ENCODE measurements around a stretch of chr2.

- PRO-cap, 7 experiments, result no peak in any of the 7 experiments
These were observed 108.4 kb upstream of the PELI1 start for GRCh38 chr2:64252608-64253046.

DNA sequence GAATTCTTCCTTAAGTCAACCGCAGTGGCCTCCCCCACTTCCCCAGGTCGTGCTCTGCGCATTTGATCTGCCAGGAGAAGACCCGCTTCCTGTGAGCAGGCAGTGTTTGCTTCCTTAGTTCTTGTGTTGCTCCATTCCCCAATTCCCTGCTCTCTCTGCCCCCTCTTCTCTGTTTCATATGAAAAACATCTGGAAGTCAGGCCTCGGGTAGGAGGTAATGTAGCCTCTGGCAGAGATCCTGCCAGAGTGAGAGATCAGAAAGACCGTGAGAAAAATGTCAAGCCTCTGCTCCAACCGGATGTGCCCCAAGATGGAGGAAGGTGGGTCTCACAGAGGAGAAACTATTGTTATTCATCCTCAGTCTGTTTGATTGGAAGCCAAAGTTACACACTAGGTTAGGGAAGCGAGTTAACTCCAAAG is 144.3 kb upstream of the PELI1 start:
- PRO-cap, 7 experiments, result no peak in any of the 7 experiments

DNA sequence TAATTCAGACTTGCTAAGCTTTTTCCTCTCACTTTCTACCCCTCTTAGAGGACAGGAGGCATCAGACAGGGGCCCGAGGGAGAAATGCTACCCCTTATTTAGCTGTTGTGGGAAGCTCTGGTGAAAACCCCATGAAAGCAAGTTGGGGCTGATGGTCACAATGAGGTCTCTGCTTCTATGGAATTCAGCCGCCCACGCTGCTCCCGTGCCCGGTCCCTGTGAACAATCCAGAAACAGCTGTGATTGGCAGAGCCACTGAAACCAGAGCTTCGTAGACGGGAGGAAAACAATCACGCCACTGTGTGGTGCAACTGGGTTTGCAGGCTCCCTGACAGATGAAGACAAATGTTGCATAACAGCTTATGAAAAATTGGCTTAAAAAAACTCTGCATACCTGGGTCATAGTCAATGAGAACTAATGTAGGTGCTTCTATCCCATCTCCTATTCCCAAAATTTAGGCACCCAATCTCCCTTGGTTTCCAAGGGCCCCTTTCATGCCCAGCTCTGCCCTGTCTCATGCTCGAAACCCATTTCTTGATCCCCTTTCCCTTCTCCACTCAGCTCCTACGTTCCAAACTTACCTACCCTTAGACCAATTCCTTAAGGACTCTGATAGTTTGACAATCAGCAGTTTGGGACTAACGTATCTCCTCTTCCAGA is 141.6 kb upstream of the LGALSL start:
- PRO-cap, 7 experiments, result no peak in any of the 7 experiments

DNA sequence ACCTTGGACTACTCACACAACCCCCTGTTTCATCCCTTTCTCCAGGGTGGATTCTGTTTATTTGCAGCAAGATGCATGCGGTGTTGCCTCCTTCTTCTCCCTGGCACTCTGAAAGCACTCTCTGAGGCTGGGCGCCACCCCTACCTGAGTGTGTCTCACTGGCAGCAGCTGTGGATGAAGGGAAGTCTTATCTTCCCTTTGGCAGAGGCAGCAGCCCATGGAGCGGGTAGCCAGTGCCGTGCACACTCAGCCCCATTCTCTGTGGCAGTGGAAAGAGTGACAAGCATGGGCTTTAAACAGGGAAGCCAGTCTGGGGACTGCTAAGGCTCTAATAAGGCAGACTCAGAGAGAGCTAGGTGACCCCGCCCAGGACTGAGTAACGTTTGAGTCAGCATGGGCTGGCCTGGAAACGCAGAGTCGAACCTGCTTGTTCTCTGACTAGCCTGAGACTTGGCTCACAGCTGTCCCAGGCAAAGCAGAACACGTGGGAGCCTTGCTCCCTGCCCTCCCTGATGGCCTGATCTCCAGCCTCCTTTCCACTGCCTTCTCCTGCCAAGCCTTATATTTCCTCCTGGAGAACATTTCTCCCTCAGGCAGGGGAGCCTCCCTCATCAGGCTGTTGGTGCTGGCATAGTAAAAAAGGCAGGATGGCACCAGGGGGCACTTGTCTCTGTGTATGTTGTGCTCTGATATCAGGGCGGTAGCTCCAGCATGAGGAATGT is 94.0 kb upstream of the LGALSL start:
- PRO-cap, 7 experiments, result no peak in any of the 7 experiments

DNA sequence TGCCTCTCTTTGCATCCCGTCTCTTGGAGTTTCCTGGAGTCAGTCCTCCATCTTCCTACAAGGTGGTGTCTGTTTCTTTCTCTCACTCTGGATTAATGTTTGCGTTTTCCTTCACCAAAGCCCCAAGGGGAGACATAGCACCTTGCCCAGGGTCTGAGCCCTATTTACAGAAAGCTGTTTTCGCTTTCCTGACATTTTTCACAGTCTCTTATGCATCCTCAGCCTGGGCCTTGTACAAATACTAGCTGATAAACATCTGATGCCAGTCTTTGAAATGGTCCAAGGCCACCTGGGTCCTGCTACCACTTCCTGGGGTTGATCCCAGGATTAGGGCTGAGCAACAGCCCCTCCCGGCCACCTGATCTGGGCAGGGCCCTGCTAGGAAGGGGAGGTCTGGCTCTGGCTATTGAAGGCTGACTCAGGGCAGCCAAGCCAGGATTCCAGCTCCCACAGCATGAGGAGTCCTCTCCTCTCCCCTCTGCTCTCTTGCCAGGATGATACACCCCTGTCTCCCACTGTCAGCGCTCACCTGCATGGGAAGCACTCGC is 53.3 kb upstream of the LGALSL start:
- PRO-cap, 7 experiments, result no peak in any of the 7 experiments

DNA sequence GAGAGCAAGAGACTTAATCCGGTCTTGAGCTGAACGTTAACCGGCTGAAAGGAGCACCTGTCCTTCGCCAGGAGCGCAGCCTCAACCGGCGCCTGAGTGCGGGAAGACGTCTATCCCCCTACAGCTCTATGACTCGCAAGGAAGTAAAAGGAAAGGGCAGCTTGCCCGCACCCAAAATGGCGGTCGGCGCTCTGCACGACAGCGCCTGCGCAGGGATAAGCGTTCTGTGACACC is 222 bp upstream of the AFTPH start:
- PRO-cap, 7 experiments, result peak in 7 of 7 experiments; most common minus-strand start position 114 of the sequence (in 6)

DNA sequence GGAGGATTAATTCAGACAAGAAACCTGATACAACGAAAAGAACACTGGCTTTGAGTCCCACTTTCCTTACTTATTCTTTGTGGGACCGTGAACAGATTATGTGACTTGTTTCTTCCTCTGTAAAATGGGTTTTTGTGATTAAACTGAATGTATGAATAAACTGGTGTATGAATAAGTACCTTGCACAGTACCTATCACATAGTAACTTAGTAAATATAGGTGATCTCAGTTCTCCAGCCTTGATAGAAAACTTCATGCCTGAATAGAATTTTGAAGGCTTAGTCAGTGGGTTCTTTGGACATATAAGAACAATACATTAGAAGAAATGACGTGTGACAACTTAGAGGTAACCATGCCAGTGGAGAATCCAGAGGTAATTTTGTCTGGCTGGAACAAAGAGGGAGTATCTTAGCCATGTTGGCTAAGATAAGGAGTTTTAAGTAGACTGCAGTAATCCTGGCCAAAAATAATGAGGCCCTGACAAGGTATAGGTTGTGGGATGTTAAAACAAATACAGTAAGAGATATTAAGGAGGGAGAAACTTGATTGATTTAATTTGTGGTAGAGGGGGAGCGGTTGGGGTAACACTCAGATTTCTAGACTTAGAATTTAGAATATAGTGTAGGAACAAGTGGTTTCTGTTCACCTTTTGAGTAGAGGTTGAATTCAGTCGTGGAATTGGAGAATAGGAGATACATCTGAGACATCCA is 11.5 kb downstream of the AFTPH start:
- PRO-cap, 7 experiments, result no peak in any of the 7 experiments

- PRO-cap, 7 experiments, result no peak in any of the 7 experiments
These were observed 17.5 kb downstream of the SERTAD2 start for GRCh38 chr2:64635771-64637005.

DNA sequence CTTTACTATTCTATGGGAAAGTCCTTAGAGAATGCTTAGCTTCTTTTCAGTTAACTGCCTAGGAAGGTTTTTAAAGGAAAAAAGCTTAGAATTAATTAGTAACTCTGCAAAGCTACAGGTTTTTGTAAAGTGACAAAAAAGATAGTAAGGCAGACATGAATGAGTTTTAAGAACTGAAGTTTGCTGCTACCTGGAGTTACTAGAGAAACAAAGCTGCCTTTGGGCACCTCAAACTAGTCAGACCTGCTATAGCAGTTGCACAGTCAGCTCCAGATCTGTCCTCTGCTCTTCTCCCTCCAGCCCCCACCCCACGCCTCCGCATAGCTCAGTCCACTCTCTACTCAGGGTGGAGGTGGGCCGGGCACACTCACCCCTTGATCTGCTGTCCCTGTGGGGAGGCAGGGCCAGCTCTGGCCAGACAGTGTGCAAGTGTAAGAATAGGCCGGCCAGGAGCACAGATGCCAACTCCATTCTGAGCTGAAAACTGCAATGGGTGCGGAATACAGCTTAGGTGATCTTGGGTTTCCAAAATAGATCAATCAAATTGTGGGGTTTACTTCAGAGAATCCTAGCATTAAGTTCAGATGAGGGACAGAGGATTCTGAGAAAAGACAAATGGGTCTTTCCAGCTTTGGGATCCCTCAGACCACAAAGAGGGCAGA is 4.1 kb downstream of the SERTAD2 start:
- PRO-cap, 7 experiments, result no peak in any of the 7 experiments

DNA sequence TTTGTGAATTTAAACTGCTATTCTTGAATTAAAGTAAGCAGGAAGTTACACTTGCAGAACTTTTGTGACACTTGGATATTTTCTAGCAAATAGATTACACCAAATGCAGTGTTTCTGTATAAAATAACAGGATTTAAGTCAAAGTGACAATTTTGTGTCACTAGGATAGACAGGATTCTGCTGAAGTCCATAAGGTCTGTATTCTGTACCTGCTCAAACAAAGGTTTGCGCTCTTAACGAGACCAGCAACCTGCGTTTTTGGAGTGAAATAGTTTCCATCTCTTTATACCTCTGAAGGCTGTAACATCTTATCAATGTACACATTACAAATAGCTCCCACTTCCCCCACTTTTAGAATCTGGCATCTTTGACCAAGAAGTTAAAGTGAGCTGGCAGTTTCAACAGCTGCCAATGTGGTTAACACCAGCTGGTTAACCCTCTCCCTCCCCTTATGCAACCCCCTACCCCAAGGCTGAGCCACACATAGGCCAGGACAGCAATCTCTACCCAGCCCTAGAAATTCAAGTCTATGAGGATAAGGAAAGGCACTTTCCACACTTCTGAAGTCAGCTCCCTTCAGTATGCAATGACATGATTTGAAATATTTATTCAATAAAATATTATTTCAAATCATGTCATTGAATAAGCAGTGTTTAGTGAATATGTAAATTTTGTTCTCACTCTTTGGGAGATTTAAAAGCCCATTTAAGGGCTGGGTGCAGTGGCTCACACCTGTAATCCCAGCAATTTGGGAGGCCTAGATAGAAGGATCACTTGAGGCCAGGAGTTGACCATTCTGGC is 2.2 kb upstream of the SERTAD2 start:
- PRO-cap, 7 experiments, result no peak in any of the 7 experiments

DNA sequence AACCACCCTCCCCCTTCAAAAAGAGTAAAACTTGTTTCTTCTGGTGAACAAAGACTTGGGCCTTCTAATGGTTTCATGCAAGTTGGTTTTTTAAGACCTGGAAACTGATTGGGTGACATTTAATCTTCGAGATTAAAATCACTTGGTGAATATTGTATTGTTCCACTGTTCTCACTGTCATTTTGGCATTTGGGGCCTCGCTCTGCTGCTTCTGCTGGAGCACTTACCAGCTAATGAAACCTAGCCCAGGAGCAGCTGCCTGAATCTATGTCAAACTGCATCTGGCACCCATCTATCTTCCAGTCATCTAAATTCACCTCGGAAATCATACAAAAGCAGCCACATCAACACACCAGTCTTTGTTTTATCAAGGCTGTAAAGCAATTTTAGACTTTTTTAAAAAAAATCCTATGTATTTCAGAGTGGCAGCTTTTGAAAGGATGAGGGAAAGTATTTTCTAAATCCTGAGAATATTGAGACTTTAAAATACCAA is 26.0 kb upstream of the SERTAD2 start:
- PRO-cap, 7 experiments, result no peak in any of the 7 experiments

GRCh38 chr2:64859185-64859573 is 130.0 kb upstream of the SLC1A4 start:
- PRO-cap, 7 experiments, result no peak in any of the 7 experiments

DNA sequence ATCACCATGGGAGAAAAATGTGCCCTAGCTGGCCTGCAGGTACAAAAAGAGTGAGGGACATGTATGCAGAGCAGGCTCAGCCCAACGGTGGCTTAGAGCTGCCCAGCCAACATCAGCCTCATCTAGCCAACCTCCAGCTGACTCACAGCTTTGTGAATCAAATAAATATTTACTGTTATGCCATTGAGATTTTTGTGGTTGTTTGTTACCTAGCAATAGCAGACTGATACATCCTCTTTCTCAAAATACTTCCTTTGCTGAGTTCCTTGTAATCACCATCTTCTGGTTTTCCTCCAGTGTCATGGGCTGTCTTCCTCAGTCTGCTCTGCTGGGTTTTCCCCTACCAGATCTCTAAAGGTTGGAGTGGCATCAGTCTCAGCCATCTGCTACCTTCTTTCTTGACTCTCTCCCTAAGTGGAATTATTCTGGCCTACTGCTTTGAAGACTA is 126.6 kb upstream of the SLC1A4 start:
- PRO-cap, 7 experiments, result peak in 1 of 7 experiments; most common plus-strand start position 318 of the sequence (in 1)

DNA sequence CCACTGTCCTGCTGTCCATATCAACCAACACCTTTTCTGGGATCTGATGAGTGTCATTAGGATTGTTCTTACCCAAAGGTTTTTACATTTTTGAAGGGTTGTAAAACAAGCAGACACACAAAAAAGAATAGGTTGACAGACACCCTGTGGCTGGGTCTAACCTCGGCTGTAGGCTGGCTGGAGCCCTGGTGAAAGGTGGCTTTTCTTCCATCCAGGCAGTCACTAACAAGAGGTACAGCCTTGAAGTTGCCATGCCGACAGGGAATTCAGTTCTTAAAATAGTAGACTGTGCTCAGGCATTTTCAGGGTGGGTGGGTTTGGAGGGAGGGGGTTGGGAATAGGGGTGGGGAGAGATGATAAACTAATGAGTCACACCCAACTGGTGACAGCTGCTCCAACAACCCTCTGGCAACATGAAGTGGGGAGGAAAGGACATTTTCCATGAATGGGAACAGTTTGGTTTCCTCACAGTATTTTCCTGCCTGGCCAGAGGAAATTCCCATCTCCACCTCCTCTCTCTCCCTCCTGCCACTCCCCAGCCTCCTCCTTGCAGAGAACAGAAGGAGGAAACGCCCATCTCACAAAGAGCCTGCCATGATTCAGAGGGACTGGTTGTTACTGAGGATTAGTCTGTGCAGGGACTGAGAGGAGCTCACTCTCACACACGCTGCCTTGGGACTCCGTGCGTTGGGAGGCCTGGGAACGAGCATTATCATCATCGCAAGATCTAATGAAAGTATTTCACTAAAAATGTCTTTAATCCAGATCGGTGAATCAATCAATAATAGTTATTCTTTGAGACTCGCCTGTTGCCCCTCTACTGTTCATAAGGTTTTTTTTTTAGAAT is 113.0 kb upstream of the SLC1A4 start:
- PRO-cap, 7 experiments, result no peak in any of the 7 experiments

DNA sequence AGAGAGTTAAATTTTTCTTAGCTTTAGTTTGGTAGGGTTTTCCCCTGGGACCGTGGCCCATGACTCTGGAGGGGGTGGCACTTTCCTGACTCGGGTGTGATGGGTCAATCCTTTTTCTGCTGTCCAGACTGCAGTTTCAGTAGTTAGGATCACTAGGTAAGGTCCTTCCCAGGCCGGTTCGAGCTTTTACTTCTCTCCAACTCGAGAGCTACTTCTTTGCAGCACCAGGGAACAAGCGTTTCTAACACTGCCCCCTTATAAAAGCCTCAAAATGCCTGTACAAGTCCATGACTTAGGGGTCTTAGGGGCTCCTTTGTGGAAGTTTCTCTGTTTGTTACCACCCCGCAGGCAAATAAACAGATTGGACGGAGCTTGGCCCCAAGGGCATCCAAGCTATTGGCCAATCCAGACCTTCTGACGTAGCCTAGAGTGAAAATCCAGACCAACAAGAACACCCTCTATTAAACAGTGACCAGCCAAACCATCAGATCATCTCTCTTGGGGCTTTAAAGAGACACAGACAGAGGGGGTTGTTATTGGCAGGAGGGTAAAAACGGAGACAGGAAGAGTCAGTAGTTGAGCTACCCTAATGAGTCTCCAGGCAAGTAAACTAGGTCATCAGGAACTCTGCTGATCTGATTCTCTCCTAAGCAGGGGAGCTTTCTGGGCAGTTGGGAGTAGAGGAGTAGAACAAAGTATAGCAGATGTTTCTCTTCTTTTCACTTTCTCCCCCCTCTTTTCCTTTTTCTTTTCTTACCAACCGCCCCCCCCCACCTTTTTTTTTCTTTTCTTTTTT is 9.3 kb upstream of the CEP68 start:
- PRO-cap, 7 experiments, result no peak in any of the 7 experiments

DNA sequence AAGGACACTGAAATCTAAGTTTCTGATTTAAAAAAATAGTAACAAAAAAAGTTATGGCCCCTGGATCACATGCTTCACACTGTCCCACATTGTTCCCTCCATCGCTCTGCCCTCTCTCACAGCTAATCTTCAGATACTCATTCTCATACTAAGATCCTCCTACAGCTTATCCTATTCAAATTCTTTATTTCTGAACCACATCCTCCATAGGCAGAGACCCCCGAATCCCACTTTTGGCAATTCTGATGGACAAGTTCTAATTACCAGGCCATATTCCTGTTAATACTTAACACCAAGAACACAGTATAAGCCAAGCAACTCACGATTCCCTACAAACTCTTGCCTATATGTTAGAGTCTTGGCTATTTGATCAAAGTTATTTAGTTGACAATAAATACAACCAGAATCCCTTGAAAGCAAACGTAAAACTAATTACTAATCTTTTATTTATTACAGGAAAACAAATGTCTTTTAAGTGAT is 34.2 kb downstream of the CEP68 start:
- PRO-cap, 7 experiments, result no peak in any of the 7 experiments

- PRO-cap, 7 experiments, result peak in 2 of 7 experiments; most common plus-strand start chr2:65129479 (in 2); most common minus-strand start chr2:65129297 (in 1)
These were observed 582 bp downstream of the RAB1A start for GRCh38 chr2:65129195-65129852.

DNA sequence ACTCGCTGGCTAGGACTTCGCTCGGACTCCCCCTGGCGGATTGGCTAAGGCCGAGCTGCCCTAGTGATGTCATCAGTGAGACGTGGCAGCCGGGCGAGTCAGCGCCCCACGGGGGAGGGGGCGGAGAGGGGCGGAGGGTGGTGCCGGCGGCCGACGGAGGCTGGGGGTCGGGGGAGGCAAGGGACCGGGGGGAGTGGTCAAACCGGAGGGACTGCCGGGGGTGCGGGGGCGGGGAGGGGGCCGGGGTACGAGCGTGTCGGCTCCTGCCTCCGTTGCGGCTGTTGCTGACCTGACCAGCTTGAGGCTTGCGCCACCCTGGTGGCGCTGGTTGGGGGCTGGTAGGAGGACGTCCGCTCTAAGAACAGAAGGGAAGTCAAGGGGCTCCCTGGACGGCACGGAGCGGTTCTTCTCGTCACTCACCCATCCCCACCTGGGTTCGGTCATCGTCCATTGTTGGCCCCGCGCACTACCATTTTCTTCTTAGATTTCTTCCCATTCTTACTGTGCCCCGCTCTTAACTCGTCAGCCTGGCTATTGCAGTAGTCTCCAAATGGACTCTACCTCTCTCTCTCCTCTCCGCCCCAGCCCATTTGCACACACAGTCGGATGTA is 576 bp upstream of the RAB1A start:
- PRO-cap, 7 experiments, result peak in 7 of 7 experiments; most common plus-strand start position 75 of the sequence (in 7); most common minus-strand start position 471 of the sequence (in 4)

GRCh38 chr2:65170451-65171085 is 40.7 kb upstream of the RAB1A start:
- PRO-cap, 7 experiments, result no peak in any of the 7 experiments

DNA sequence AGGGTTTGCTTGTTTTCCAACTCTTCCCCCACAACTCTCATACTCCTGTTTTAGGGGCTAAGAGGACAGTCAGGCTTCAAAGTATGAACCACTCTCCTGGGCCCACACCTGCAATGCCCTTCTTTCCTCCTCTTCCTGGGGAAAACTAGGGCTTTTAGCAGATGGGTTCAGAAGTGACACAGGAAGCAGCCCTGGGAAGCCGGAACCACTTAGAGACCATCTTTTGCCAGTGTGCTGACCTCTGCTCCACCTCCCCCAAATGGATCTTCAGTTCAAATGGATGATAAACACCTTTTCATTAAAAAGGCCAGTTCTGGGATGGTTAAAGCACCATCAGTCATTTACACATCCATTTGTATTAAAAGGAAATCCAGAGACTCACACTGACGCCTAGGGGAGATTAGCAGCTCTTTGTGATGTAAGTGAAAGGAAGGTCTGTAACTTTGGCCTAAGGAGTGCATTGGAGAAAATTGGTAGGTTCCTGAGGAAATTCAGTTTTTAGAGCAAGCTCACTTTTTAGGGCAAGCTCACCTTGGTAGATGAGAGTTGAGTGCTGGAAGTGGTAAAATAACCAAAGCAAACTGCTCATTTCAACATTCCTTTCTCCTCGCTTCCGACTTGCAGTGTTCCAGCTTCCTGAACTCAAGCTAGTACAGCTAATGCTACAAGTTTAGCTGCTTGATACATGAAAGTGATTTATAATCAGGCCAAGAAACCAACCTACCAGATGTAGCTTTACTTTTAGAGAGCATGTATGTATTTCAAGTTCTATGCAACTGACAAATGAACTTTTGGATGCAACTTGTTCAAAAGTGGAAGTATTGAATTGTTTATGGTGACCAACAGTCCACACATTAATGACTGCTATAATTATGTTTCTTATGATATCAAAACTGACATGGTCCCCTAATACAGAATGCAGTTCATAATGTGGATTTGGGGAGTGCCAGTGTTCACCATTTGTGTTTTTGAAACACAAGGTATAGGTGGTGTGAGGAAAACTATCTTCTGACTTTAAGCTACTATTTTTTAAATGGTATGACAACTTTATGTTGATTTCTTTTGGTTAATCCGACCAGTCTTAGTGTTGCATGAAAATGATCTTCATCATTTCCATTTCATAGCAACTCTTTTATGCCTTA is 47.8 kb downstream of the ACTR2 start:
- PRO-cap, 7 experiments, result no peak in any of the 7 experiments

Measured in T-cell (primary cell).